Measurements from ENCODE around the genes CLYBL and PCCA.

DNA sequence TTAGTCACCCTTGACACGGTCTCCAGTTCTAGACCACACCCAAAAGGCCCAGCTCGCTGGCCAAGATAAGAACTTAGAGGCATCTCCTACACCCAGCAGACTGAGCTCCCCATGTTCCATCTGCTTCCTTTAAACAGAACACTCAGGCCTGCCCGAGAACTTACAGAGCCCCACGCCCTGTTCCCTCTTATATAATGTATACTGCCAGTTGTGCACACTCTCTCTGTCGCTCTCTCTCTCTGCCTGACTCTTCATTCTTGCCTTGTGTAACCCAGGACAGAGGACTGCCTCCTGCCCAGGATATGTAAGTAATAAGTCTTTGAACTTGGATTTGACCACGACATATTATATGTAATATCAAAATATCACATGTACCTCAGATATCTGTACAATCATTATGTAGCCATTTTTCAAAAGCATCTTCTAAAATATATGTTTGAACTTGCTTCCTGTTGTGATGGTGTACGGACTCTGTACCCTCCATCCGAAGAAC is 67.2 kb downstream of the STK24 start:
- RRBS, result no CpG with 5 or more reads among the region's 8 CpGs

DNA sequence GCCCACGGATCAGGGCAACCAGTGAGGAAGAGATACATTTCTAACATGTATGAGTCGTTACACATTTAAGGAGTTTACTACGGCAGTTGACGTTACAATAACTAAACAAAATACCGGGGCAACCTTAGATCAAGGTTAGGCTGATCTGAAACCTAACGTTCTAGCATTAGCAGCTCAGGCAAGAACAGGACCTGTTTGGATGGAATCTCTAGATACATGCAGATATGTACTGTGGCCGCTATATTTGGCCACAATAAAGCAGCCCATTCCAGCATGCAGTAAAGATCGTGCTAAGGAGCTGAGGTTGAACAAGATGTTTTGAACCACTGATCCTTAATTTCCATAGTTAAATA is 60.2 kb downstream of the STK24 start:
- RRBS, result no CpG with 5 or more reads among the region's 8 CpGs

GRCh38 chr13:98525411-98525829 is 51.5 kb downstream of the STK24 start:
- RRBS, result no CpG with 5 or more reads among the region's 10 CpGs

DNA sequence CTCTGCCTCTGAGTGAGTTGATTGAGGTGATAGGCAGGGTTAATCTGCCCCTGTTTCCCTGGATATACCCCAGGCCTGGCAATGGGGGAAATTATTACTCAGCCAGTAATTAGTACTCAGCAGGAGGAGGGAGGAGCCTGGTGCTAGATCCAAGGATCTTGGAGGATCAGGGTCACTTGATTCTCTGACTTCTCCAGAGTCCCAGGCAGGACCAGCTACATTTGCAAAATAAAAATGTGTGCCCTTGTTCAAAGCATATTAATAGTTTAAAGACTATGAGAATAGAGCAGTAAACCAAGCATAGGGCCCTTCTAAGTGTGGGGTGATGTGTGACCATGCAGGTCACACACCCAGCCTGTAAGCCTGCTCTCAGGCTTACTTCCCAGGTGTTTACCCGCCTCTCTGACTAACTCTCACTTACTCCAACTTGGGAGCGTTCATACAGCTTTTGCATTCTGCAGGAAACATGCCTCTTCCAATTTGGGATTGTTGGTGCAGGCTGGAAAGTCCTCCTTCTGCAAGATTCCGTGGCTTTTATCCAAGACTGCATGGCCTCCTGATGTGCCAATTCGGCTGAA is 7.9 kb upstream of the STK24 start:
- RRBS, result no CpG with 5 or more reads among the region's 4 CpGs

GRCh38 chr13:98970221-98970859 is 7.5 kb downstream of the DOCK9 start:
- RRBS, result no CpG with 5 or more reads among the region's 8 CpGs

GRCh38 chr13:99215346-99215931 is 14.8 kb downstream of the UBAC2 start:
- RRBS, result no CpG with 5 or more reads among the region's 18 CpGs

- RRBS, result no CpG with 5 or more reads among the region's 27 CpGs
Observed at GRCh38 chr13:99254713-99255942, 3.1 kb downstream of the GPR18 start.

- RRBS, result no CpG with 5 or more reads among the region's 7 CpGs
Observed at GRCh38 chr13:99302961-99303480, 4.2 kb downstream of the GPR183 start.

- RRBS, result no CpG with 5 or more reads among the region's 5 CpGs
Observed at GRCh38 chr13:99341253-99341964, 34.2 kb upstream of the GPR183 start.

DNA sequence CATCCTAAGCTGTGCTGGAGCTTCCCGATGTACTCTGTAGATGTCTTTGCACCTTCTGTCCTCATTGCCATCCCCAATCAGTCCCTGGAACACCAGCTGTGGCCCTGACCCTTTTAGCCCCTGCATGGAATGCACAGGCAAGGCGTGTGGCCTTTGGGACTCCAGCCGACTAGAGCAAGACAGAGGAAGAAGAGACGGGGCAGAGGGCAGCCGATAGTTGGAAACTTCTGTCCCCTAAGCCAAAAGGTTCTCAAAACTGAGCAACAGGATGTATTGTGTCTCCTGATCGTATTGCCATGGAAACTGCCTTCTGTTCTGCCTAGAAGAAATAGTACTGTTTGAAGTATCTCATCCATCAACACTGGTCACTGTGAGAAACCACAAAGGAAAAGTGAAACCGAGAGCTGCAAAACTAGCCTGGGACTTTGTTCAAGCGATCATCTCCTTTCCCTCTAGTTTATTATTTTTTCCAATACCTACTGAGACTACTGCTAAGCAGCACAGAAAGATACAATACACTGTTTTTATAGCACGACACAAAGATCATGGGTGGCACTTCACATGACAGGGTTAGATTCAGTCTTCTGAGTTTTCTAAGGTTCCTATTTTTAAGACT is 49.1 kb upstream of the GPR183 start:
- RRBS, result no CpG with 5 or more reads among the region's 9 CpGs

GRCh38 chr13:99366964-99367510 is 59.8 kb upstream of the GPR183 start:
- RRBS, result no CpG with 5 or more reads among the region's 7 CpGs

- RRBS, result no CpG with 5 or more reads among the region's 10 CpGs
Observed at GRCh38 chr13:99382200-99383188, 75.3 kb upstream of the GPR183 start.

DNA sequence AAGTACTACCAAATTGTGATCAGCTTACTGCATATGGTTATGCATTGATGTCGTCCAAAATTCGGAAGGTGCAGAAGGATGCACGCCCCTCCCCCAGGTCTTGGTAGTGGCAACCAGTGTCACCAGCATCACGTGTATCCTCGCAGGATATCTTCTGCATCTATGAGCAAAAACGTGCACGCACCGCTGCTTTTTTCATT is 61.5 kb upstream of the TM9SF2 start:
- RRBS, result no CpG with 5 or more reads among the region's 8 CpGs

- RRBS, result under 1% methylated on average over 20 of the region's 59 CpGs
Observed at GRCh38 chr13:99606626-99607353, at the start of gene CLYBL. CLYBL (plus strand) TSS chr13:99606690.

- RRBS, result no CpG with 5 or more reads among the region's 13 CpGs
Observed at GRCh38 chr13:99655454-99656150, 49.1 kb downstream of the CLYBL start.

DNA sequence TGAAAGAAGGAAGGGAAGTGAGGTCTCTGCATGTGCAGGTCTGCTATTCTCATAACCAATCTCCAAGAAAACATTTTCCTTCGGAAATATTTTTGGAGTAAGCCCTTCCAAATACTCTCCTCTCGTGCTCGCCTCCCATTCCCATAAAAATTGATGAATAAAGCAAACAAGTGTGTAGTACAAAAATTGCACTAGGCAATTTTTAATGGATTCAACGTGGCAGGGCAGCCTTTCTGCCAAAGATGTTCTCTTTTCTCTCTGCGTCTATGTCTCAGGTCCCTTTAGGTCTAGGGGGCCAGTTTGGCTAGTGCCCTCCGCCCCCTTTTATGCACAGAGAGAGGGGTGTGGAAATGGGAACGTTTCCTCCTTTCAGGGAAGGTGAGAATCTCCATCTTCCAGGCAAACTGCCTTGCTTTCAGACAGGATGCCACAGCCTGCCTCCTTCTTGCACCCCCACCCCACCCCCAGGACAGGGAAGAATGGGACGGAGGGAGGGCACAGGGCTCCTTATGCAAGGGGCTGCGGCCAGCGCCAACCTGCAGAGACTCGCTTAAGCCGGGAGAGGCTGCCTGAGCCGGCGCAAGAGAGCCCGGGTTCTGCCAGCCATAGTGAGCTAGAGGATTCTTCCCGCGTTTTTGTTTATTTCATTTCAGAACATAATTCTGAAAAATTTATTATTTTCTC is 2.7 kb upstream of the ZIC2 start:
- RRBS, result no CpG with 5 or more reads among the region's 17 CpGs

DNA sequence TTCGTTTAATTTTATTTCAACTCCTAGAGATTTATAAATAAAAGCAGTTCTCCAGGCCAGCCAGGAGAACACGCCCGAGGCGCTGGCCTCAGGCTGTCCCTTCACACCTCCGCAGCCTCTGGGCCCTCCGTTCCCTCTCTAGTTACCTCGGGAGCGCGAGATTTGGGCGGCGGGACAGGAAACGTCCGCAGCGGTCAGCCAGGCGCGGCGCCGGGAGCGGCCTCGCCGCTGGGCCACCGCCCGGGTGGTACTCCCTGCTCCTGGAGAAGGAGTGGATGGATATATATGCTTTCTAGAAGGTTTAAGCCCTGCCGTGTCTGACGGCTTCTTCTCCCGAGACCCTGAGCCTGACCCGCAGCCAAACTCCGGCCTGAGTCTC is 2.2 kb upstream of the ZIC2 start:
- RRBS, result 7% methylated on average over 1 of the region's 28 CpGs

DNA sequence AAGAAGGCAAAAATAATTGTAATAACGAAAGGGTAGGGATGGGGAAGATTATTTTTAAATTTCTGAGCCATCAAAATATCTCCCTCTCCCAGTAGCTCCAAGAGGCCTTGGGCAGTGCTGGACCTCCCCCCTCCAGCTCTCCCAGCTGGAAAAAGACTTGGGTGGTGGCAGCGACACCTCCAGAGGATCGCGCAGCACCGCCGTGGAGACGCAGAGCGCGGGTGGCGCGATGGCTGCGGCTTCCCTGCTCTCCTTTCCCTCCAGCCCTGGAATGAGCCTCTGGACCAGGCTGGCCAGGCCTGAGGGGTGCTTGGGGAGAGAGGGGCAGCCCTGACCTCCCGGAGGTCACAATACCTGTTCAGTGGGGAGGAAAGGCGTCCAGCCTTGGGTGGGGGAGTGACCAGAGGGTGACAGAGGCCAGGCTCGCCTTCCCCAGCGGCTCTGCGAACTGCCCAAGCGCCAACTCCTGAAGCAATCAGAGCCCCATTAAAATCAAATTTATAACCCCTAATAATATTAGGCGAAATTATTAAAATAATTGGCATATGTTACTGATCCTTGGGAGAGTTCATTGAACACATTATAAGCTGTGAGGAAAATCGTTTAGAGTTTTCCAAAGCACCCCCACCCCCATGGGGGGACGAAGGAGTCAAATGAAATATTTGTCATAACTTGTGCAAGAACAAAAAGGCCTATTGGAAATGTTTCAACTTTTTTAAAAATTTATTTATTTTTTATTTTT is 6.2 kb downstream of the ZIC2 start:
- RRBS, result no CpG with 5 or more reads among the region's 21 CpGs

DNA sequence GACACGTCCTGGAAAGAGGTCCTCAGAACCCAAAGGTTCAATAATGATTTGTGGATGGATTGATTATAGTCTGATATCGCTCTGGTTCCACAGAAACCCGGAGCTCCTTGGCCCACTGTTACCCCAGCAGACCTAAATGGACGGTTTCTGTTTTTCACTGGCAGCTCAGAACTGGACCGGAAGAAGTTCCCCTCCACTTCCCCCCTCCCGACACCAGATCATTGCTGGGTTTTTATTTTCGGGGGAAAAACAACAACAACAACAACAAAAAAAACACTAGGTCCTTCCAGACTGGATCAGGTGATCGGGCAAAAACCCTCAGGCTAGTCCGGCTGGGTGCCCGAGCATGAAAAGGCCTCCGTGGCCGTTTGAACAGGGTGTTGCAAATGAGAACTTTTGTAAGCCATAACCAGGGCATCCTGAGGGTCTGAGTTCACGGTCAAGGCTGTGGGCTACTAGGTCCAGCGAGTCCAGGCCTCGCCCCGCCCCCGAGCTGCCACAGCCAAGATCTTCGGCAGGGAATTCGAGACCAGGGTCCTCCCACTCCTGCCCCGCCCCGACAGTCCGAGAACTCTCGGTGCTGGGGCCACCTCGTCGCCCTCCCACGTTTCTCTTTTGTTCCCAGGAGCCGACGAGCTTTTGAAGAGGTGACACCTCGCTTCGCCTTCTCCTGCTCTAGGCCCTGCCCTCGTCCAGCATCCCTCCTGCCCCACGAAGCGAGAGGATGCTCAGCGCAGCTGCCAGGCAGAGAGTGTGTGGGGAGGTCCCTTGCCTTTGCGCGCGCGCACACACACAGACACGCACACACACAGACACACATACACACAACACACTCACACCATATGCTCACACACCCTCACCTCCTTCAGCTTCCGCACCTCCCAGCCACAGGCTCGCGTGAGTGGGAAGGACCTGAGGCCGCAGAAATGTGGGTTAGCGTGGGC is 8.7 kb downstream of the ZIC2 start:
- RRBS, result 38% methylated on average over 2 of the region's 44 CpGs

GRCh38 chr13:100088613-100089739 is at the start of gene PCCA:
PCCA (plus strand) TSS chr13:100089093.
- RRBS, result 1% methylated on average over 46 of the region's 87 CpGs